WTC11 (cell line): ENCODE measurements around a stretch of chr22.

GRCh38 chr22:41168228-41168936 lies 36.7 kb upstream of the L3MBTL2 start:
- PRO-cap, result no peak

- PRO-cap, result no peak
Observed at GRCh38 chr22:41181497-41181814, 23.7 kb upstream of the L3MBTL2 start.

- PRO-cap, result no peak
Observed at GRCh38 chr22:41258625-41259332, 18.0 kb upstream of the CHADL start.

GRCh38 chr22:41280072-41280641 lies 5.8 kb downstream of the RANGAP1 start:
- PRO-cap, result no peak

DNA sequence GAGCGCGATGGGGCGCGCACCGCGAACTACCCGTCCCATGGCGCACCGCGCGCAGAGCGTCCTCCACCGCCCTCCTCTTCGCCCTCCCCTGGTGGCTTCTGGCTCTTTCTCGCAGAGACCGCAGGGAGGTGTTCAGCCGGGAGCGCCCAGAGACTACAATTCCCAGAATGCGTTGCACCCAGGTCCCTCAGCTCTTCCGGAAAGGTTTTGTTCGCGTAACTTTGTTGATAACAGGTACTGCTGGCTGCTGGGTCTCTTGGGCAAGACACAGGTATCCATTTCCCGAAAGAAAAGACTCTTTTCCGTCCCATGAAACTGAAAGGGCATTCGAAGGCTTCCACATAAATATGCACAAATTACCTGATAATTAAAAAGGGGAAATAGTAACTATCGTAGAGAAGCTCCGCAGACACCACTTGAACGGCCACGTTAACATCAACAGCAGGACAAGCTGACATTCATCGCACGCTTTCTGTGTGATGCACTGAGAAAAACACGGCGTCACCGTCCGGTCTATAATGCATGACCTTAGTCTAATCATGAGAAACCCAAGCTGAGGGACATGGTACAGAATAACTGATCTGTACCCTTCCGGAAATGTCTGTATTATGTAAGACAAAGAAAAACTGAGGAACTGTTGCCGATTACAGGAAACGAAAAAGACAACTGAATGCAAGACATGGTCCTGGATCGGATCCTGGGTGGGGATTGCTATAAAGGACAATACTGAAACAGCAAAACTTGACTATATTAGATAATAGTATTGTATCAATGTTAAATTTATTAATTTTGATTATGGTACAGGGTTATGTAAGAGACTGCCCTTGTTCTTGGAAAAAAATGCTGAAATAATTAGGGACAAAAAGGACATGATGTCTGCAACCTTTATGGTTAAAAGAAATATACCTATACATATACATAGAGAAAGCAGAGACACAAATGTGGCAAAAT lies 612 bp upstream of the RANGAP1 start:
- PRO-cap, result bidirectional peak, plus-strand start at position 237 of the sequence, minus-strand start outside the sequence

- PRO-cap, result no peak
Observed at GRCh38 chr22:41347294-41347733, 34.4 kb upstream of the TEF start.

DNA sequence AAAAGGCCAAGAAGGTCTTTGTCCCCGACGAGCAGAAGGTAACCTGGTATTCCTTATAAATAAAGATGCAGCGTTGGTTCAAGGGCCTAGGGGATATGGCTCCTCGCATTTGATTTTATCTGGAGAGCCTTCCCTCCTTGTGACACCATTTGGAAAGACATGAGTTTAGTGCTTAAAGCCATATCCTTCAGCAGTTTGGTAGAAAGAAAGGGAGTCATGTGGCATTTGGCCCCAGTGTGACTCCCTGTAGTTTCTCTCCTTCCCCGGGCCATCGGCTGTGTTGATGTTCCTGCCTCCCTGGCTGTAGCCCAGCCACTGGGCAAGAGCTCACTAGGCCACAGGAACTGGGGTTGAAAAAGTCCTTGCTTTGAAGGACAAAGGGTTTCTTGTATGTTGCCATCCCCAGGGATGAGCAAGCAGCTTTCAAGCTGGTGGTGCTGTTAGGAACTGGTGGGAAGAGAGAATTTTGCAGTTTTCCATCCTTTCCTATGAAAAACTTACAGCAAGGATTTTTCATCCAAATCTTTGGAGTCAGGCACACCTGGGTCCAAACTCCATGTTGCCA lies 12.6 kb downstream of the TEF start:
- PRO-cap, result no peak

- PRO-cap, result no peak
Observed at GRCh38 chr22:41415157-41416003, 31.2 kb downstream of the TOB2 start.

- PRO-cap, result no peak
Observed at GRCh38 chr22:41434396-41435607, 11.8 kb downstream of the TOB2 start.

- PRO-cap, result no peak
Observed at GRCh38 chr22:41531470-41531709, 12.9 kb downstream of the POLR3H start.

- PRO-cap, result no peak
Observed at GRCh38 chr22:41753230-41753827, 47.1 kb upstream of the CCDC134 start.

GRCh38 chr22:41780816-41781933 lies 19.3 kb upstream of the CCDC134 start:
- PRO-cap, result unidirectional peak, plus-strand start at chr22:41781386

- PRO-cap, result no peak
Observed at GRCh38 chr22:41800820-41801556, 509 bp downstream of the CCDC134 start.

- PRO-cap, result no peak
Observed at GRCh38 chr22:41940598-41941774, 6.0 kb downstream of the CENPM start.

DNA sequence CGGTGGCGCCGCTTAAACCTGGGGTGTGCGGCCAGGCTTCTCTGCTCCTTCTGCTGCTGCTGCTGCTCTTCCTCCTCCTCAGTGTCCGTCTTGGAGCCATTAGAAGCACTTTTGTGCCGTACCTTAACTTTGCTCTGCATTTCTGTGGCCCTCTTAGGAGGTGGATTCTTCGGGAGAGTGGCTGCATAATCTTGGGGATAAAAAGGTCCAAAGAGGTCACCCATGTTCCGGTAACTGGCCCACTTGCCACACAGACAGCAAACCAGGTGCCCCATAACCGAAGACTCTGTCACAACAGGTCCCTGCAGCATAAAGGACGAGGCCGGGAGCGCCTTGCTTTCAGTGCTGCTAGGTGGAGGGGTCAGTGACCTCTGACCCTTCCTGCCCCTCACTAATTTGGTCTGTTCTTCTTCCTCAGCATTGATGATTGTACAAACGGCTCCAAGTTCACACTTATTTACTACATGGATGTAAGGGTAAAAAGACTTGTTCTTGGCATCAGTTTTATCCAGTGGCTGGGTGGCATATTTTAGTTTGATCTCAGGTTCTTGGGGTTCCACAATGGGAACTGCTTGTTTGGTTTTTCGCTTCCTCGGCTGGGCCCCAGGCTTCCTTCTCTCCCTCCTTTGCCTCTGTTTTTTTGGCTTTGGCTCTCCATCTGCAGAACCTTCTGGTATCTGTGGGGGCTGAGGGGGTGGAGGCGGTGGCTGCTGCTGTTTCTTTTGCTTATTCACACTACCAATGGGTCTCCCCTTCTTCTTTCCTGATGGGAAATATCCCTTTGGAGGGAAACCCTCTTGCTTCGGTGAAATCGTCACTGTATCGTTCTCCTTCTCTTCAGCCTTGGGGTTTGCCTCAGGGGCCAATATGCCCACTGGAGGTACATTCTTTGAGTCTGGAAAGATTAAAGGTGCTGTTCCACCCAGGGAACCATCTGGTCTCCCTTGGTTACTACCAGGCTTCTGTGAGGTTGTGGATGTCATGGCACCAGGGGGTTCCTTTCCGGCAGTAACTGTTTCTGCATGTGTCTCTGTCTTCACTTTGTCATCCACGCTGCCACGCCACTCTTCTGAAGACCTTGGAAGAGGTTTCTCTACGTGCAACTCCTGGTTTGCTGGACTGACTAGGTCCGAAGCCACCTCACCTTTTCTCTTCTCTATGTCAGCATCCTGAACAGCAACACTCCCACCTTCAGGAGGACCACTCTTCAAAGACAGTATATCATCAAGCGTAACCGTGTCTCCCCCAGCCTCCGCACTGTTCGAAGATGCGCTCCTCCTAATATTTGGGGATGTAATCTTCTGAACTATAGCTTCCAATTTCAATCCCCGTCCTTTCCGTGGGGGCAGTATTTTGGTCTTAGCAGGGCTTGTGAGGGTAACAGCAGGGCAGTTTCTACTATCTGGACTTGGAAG lies 60.0 kb downstream of the TCF20 start:
- PRO-cap, result no peak

GRCh38 chr22:42298748-42299146 lies 28.3 kb upstream of the TCF20 start:
- PRO-cap, result no peak

- PRO-cap, result no peak
Observed at GRCh38 chr22:42299744-42300353, 29.4 kb upstream of the TCF20 start.

DNA sequence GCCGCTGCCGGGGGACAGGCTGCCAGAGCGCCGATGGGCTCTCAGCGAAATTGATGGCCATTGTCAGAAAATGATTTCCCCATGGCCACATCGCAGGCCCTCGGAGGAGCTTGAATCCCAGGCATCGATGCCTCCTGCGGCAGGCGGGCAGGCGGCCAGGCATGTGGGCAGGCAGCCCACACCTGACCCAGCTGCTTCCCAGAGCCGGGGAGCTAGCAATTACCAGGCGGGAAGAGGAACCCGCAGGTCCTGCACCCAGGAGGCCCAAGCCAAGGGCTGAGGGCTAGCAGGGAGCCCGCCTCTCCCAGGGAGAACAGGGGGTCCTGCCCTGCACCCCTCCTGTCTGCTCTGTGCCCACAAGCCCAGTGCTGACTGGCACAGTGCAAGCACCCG lies 43.9 kb upstream of the TCF20 start:
- PRO-cap, result no peak

GRCh38 chr22:42315243-42315788 lies 44.9 kb upstream of the TCF20 start:
- PRO-cap, result no peak

DNA sequence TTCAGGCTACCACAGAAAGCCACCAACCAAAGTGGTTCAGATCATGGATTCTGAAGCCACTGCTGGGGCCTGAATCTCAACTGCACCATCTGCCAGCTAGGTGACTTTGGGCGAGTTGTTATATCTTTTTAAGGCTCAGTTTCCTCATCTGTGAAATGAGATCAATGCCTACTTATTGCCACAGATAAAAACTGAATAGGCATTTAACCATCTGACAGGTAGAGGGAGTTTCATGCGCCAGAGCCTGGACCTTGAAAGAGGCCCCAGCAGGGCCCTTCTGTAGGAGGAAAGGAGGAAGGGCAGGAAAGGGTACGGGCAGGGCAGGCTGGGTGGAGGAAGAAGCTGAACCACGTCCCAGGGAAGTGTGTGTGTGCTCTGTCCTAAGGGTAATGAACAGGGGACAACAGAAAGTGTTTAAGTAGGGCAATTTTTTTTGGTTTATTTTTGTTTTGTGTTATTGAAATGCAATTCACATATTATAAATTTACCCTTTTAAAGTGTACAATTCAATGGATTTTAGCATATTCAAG lies 57.5 kb downstream of the NFAM1 start:
- PRO-cap, result no peak